Skeletal muscle tissue (tissue), 7 donors: ENCODE measurements around a stretch of chr1.

GRCh38 chr1:79193070-79193793 lies 186.7 kb upstream of the ADGRL4 start:
- PRO-cap, 3 experiments: no peak in any of the 3 experiments
- RAMPAGE, long total RNA: no peak
- RRBS, 2 experiments: no CpG with 5 or more reads among the region's 8 CpGs

GRCh38 chr1:81245448-81246034 lies 555.2 kb upstream of the ADGRL2 start:
- PRO-cap, 3 experiments: no peak in any of the 3 experiments
- RAMPAGE, long total RNA: no peak
- RRBS, 2 experiments: no CpG with 5 or more reads among the region's 9 CpGs

DNA sequence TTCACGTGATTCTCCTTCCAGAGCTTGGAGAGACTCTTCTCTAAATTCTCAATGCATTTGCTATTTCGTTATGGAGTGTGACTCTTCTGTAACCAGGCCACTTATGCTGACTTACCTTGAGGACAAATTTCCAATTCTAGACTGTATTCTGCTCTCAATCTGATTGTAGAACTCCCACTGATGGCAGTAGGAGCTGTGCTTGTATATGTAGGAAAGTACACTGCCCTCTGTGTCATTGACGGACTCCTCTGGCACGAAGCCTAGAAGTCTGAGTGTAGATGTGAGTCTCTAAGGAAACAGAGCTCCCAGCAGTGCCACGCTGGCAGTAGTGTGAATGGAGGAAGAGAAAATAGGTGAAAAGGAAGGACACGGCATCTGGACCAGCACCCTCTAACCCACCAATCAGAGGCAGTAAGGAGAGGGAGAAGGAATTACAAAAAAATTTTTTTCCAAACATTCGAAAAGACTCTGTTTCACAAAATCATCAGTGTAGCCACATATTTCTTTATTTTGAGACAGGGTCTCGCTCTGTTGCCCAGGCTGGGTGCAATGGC lies 130.4 kb upstream of the ADGRL2 start:
- PRO-cap, 3 experiments: no peak in any of the 3 experiments
- RAMPAGE, long total RNA: no peak
- RRBS, 2 experiments: no CpG with 5 or more reads among the region's 8 CpGs

DNA sequence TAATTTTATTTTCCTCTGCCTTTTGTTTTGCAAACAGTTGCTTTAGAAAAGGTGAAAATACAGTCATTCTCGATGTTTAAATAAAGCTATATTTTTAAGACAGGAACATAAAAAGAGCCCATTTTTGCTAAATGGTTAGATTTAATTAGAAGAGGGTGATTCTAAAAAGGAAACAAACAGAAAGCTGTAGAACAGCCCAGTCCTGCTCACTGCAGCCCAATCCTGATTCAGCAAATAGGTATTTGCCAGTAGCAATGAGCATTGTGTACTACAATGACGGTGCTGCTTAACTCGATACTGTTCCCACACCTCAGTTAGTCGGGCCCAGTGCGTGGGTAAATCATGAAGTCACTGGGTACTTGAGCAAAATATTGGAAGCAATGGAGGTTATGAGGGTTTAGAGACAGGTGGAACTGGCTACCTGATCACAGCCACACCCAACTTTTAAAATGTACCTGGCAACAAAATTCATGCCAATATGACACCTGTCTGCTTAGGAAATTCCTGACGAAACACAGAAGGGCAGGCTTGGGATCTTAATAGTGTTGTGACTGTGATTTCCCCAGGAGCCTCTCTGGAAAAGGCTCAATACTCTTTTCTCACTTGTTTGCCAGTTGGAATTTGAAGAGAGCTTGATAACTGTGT lies 101.5 kb upstream of the ADGRL2 start:
- PRO-cap, 3 experiments: no peak in any of the 3 experiments
- RAMPAGE, long total RNA: no peak
- RRBS, 2 experiments: no CpG with 5 or more reads among the region's 6 CpGs

DNA sequence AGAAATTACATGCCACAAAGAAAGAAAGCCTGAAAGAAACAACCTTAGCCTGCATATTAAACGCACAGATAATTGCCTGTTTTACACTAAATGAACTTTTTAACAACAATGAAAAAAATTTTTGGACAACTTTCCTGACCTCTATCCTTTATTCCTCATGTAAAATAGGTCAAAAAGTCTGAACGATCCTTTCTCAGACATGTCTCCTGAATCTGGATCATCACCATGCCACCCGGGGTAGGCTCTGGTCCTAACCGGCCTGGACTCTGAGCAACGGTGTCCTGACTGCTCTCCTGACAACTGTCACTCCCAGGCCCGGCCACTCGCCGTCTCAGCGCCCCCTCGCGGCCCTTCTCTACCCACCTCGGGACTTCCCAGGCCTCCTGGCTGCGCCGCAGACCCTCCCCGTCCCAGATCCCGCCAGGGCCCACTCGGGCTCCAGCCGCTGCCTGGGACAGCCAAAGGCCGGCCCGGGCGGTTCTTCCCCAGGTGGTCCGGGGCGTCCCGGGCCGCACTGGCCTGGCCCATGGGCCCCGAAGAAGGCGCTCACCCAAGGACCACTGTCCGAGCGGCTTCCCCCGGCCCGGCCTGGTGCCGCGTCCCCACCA lies 138.6 kb downstream of the TTLL7 start:
- PRO-cap, 3 experiments: no peak in any of the 3 experiments
- RAMPAGE, long total RNA: no peak
- RRBS, 2 experiments: 18 to 26% methylated on average over 9 of the region's 33 CpGs

GRCh38 chr1:84078376-84079084 lies 65.5 kb upstream of the PRKACB start:
- PRO-cap, 3 experiments: no peak in any of the 3 experiments
- RAMPAGE, long total RNA: no peak
- RRBS, 2 experiments: 3% methylated on average over 15 of the region's 37 CpGs

GRCh38 chr1:84433631-84434176 lies 35.4 kb downstream of the DNASE2B start:
- PRO-cap, 3 experiments: no peak in any of the 3 experiments
- RAMPAGE, long total RNA: no peak
- RRBS, 2 experiments: no CpG with 5 or more reads among the region's 5 CpGs

GRCh38 chr1:84503597-84504087 lies 2.5 kb upstream of the SPATA1 start:
- PRO-cap, 3 experiments: no peak in any of the 3 experiments
- RAMPAGE, long total RNA: no peak
- RRBS, 2 experiments: no CpG with 5 or more reads among the region's 2 CpGs

- PRO-cap, 3 experiments: peak in 3 of 3 experiments; most common plus-strand start chr1:84505692 (in 2); most common minus-strand start chr1:84506204 (in 3)
- RAMPAGE, long total RNA: start-site peak on the minus strand at chr1:84506117-84506183, 4,771 and 2,302 reads in 2 replicates
- RRBS, 2 experiments: 2 to 4% methylated on average over 31 of the region's 76 CpGs
These were observed 485 bp upstream of the SPATA1 start for GRCh38 chr1:84505553-84506248.

GRCh38 chr1:84968607-84969259 lies 28.2 kb downstream of the MCOLN2 start:
- PRO-cap, 3 experiments: no peak in any of the 3 experiments
- RAMPAGE, long total RNA: no peak
- RRBS, 2 experiments: no CpG with 5 or more reads among the region's 4 CpGs

- PRO-cap, 3 experiments: no peak in any of the 3 experiments
- RAMPAGE, long total RNA: no peak
- RRBS, 2 experiments: no CpG with 5 or more reads among the region's 3 CpGs
These were observed 14.7 kb downstream of the C1orf52 start for GRCh38 chr1:85244706-85245221.

DNA sequence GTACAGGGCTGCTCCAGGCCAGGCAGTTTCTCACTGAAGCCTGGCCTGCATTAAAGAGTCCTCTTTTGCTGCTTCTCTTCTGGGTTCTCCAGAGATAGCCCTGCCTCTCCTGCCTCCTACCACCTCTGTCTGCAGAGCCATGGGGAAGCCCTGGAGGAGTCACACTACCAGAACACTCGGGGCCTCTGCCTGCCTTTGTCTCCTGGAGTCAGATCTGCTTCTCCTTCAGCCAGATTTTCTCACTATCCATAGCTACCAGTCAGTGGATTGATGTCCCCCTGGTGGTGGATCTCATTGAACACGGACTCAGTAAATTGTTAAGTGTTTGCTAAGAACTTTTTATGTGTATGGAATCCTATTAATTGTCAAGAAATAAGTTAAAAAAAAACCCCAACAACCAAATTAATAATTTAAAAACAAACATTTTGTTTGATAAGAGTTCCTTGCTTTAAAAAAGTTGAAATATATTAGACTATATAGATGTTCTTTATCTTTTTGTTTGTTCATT lies 37.8 kb upstream of the DDAH1 start:
- PRO-cap, 3 experiments: no peak in any of the 3 experiments
- RAMPAGE, long total RNA: no peak
- RRBS, 2 experiments: no CpG with 5 or more reads among the region's 2 CpGs

DNA sequence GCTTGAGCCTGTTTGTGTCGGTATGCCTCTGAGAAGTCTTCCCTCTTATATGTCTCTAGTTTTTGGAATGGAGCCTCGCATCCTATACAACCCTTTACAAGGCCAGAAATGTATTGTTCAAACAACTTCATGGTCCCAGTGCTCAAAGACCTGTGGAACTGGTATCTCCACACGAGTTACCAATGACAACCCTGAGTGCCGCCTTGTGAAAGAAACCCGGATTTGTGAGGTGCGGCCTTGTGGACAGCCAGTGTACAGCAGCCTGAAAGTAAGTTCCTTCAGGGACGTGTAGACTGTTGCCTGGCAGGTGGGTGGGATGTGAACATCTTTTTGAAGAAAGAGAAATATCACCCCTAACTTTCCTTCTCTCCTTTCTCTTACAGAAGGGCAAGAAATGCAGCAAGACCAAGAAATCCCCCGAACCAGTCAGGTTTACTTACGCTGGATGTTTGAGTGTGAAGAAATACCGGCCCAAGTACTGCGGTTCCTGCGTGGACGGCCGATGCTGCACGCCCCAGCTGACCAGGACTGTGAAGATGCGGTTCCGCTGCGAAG lies 1.9 kb downstream of the CCN1 start:
- PRO-cap, 3 experiments: no peak in any of the 3 experiments
- RAMPAGE, long total RNA: no peak
- RRBS, 2 experiments: no CpG with 5 or more reads among the region's 18 CpGs

DNA sequence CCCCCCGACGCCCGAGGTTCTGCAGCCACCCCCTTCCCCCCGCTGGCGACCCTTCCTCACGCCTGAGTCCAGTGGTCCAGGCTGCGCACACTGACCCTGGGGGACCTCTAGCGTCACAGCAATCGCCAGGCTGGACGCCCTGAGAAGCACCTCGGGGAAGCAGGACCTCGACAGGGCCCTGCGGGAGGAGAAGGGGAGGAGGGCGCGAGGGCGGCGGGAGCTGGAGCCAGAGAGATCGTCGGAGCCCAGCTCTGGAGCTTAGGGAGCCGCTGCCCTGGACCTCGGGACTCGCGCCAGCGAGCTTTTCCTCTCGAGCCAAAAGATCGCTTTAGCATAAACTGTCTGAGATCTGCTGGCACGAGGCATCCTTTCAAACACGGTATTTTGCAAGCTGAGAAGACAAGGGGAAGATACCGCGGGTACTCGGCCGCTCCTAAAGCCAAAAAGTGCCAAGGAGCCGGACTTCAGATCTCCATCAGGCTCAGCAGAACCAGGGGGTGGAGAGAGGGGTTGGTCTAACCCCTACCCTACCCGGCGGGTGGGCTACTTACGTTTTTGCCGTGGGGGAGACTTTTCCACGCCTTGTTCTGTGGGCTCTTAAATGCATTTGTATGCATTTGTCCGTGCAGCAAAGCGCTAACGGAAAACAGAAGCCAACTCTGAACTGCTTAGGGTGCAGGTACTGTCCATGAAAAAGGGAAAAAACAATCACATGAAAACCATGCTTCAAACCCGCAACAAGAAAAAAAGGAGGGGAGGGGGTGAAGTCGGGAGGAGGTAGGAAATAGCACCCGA lies 585 bp downstream of the COL24A1 start:
- PRO-cap, 3 experiments: no peak in any of the 3 experiments
- RAMPAGE, long total RNA: no peak
- RRBS, 2 experiments: 5 to 7% methylated on average over 2 of the region's 44 CpGs

DNA sequence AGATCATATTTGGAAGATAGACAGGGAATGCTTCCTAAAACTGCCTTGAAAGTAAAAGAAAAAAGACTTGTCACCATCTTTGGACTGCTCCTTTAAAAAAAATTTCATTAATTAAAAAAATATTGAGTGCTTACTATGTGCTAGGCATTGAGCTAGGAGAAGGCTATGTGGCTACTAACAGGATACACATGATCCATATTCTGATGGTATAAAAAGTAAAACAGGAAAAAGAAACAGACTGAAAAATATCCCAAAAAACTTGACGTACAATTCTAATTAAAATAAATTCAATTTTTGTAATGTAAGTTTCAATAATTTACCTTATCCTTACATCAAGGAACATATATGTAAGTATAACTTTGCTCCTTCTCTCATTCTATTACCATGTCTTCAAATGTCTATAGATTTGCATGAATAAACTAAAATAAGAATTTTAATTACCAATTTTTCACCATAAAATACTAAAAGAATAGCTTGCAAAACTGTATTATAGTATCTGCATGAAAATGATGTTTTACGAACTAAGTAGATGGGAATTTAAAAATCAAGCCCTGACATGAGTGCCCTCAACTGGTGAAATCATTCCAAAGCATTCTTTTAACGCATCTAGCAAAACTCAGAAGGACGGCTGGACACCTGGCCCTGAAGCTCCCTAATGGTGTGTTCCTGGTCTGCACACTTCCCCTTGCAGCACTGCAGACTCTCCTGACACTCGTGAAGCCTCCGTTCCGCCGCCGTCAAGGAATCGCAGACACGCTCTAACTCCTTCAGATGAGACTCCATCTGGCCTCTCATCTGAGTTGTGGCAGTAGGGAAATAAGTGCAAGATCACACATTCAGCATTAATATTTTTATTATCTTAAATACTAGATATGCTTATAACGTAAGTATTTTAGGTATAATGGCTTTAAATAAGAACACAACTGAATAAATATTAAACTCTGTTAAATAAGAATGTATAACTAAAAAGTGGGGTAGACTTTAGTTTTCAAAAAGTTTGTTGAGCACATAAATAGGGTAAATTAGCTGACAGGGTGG lies 40.0 kb downstream of the ODF2L start:
- PRO-cap, 3 experiments: no peak in any of the 3 experiments
- RAMPAGE, long total RNA: no peak
- RRBS, 2 experiments: no CpG with 5 or more reads among the region's 12 CpGs

DNA sequence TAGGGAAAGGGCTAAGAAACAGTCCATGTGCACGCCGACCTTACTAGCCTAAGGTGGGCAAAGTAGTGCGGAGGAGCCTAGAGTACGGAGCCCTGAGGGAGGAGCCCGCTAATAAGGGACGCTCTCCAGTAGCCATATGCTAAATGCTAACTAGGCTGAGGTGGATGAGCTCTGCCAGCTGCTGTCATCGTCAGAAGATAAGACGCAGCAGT lies 35.0 kb downstream of the CLCA1 start:
- PRO-cap, 3 experiments: no peak in any of the 3 experiments
- RAMPAGE, long total RNA: no peak
- RRBS, 2 experiments: no CpG with 5 or more reads among the region's 8 CpGs

DNA sequence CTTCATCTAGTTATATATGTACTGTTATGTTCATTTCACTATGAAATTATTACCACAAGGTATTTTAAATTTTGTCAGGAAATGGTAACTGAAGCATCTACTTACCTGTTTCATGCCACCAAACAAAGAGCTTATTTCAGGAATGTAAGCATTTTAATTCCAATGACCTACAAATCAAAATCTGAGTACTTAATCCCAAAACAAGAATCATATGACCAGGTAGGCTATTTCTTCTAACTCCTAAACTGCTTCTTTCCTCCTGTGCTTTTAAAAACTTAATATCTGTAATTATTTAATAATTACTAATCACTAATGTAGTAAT lies 68.9 kb upstream of the SH3GLB1 start:
- PRO-cap, 3 experiments: no peak in any of the 3 experiments
- RAMPAGE, long total RNA: no peak

DNA sequence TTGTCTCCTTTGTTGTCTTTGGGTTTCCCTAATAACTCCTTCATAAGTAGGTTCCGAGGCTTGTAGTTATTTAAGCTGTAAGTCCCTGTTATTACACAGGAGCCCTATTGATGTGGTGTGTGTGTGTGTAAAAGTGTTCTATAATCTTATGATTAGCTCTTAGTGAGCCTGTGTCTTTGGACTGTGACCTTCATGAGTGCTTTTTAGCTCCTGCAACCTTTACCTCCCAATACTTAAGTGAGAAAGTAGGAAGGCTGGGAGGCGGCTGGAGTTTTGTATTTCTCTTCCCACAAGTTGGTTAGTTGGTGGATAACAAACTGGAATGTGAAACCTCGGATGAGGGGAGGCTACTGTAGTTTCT lies 19.4 kb downstream of the HS2ST1 start:
- PRO-cap, 3 experiments: no peak in any of the 3 experiments
- RAMPAGE, long total RNA: no peak
- RRBS, 2 experiments: no CpG with 5 or more reads among the region's 3 CpGs

- PRO-cap, 3 experiments: no peak in any of the 3 experiments
- RAMPAGE, long total RNA: no peak
- RRBS, 2 experiments: no CpG with 5 or more reads among the region's 4 CpGs
These were observed 7.1 kb downstream of the LMO4 start for GRCh38 chr1:87335777-87336172.

DNA sequence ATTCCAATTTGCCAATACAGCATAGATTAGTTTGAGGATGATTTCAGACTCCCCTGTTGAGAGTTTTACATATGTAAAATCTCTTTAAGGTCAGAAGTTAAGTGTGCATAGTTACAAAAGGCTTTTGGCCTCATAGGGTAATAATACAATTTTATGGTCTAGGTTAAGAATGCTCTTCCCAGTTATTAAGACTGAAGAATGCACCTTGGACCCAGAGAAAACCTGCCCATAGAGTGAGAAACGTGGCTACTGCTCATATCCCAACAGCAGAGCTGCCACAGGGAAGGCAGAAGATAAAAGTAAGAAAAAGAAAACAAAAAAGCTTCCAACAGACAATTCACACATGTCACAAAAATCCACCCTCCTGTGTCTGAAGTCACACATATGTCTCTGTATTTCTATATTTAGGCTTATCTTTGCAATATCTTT lies 255.9 kb downstream of the LMO4 start:
- PRO-cap, 3 experiments: no peak in any of the 3 experiments
- RAMPAGE, long total RNA: no peak
- RRBS, 2 experiments: no CpG with 5 or more reads among the region's 1 CpG